Measurements from ENCODE around the gene KIRREL3.

GRCh38 chr11:126261706-126262741 is 6.7 kb downstream of the SRPRA start:
- RRBS = no CpG with 5 or more reads among the region's 9 CpGs

DNA sequence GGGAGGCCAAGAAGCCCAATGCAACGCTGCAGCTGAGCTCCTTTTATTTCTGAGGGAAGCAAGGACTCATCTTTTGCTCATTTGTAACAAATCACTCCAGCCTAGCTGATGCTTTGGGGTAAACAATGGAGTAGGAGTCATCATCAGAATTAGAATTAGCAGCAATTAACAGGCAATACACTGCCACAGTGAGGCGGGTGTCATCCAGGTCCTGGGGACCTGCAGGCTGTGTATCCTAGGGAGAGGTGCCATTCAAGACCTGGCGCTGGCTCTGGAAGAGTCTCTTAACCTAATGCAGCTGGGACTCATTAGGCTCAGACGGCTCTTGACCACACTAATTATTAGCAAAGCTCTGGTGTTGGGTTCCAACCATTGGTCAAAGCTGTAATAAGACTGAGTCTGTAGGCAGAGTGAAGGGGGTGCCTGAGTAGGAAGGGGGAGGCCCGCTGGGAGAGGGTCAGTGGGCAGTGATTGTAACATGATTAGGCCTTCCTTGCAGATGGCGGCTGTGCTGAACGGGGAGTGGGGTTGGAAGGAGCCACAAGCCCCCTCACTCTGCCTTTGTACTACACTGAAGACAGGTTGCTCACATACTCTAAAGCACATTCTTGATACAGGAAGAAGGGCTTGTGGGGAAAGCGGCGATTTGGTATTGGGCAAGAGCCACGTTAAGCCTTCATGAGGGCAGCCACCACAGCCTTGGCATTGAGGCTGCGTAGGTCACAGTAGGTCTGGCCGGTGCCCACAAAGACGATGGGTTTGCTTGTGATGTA is 5.3 kb downstream of the SRPRA start:
- RRBS = no CpG with 5 or more reads among the region's 13 CpGs

DNA sequence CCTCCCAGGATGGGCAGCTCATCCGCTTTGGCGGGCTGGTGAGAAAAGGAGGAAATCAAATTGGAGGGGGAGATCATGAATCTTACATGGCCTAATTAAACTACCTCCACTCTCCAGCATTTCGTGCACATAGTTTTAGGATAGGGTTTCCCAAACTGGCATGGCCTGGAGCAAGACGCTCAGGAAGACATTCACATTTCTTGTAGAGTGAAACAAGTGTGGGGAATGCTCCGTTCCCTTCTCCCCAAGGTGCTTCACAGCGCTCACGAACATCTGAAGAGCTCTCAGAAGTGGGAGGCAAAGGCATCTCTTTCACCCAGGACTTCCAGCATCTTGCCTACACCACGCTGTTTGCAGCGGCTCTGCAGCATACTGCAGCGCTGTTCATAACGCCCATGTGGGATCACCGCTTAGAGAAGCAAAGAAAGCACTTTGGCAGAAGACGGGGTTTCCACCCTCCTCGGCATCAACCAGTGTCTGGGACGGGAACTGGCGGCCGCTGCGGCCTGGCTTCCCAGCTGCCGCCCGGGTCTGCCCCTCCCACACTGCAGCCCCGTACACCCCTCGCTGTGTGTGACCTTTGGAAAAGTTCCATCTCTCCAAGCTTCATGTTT is 702 bp upstream of the TIRAP start:
- RRBS = no CpG with 5 or more reads among the region's 22 CpGs

DNA sequence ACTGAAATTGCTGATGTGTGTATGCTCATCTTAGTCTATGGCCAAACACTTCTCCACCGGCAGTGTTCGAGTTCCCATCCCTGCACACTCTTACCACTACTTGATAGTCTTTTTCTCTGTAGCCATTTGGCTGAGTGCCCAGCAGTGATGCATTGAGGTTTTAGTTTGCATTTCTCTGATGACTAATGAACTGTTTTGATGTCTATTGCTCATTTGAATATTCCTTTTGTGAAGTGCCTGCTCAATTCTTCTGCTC is 1.9 kb downstream of the TIRAP start:
- RRBS = no CpG with 5 or more reads among the region's 2 CpGs

DNA sequence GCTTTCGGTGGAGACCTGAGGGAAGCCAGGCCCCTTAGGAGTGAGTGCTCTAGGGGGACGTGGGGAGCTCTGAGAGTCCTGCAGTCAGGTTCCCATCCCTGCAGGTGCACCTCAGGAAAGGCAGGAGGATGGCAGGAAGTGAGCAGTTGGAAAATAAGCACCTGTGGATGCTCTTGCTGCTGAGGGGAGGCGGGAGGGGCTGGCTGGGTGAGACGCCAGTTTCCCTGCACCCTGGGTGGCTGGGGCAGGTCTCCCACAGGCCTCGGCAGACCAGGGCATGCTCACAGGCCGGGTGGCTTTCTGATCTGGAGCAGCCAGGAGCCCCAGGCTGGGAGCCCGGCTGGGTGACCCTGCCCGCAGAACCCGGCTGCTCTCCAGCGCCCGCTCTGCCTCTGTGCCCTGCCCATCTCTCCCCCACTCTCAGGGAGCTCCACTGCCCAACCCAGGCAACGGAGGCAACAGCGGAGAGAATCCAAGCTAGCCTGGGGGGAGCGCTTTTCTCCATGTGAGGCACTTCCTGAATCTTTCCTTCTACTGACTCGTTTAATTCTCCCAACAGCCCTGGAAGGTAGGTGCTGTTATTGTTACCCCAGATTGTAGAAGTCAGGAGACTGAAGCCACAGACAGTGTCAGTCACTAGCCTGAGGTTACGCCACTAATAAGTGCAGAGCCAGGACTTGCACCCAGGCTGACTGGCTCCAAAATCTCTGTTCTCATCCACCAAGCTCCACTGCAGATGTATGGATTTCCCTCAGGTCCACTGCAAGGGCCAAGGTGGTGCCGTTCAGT is 24.7 kb downstream of the DCPS start:
- RRBS = 96% methylated on average over 2 of the region's 17 CpGs

- RRBS = no CpG with 5 or more reads among the region's 5 CpGs
Measured at GRCh38 chr11:126355020-126355237, 557 bp upstream of the ST3GAL4 start.

- RRBS = no CpG with 5 or more reads among the region's 9 CpGs
Measured at GRCh38 chr11:126655568-126656404, 300.3 kb downstream of the ST3GAL4 start.

- RRBS = no CpG with 5 or more reads among the region's 5 CpGs
Measured at GRCh38 chr11:126917797-126918070, 82.8 kb downstream of the KIRREL3 start.

GRCh38 chr11:126922524-126923139 is 77.9 kb downstream of the KIRREL3 start:
- RRBS = no CpG with 5 or more reads among the region's 8 CpGs

GRCh38 chr11:127000336-127001331 is at the start of gene KIRREL3:
KIRREL3 (minus strand) TSS chr11:127000770.
- RRBS = under 1% methylated on average over 16 of the region's 45 CpGs

DNA sequence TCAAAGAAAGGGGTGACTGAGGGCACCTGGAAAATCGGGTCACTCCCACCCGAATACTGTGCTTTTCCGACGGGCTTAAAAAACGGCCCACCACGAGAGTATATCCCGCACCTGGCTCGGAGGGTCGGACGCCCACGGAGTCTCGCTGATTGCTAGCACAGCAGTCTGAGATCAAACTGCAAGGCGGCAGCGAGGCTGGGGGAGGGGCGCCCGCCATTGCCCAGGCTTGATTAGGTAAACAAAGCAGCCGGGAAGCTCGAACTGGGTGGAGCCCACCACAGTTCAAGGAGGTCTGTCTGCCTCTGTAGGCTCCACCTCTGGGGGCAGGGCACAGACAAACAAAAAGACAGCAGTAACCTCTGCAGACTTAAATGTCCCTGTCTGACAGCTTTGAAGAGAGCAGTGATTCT is 362.8 kb upstream of the KIRREL3 start:
- RRBS = no CpG with 5 or more reads among the region's 18 CpGs

GRCh38 chr11:128210441-128211035 is 376.8 kb downstream of the ETS1 start:
- RRBS = no CpG with 5 or more reads among the region's 1 CpG

GRCh38 chr11:128300644-128301336 is 286.6 kb downstream of the ETS1 start:
- RRBS = no CpG with 5 or more reads among the region's 3 CpGs

DNA sequence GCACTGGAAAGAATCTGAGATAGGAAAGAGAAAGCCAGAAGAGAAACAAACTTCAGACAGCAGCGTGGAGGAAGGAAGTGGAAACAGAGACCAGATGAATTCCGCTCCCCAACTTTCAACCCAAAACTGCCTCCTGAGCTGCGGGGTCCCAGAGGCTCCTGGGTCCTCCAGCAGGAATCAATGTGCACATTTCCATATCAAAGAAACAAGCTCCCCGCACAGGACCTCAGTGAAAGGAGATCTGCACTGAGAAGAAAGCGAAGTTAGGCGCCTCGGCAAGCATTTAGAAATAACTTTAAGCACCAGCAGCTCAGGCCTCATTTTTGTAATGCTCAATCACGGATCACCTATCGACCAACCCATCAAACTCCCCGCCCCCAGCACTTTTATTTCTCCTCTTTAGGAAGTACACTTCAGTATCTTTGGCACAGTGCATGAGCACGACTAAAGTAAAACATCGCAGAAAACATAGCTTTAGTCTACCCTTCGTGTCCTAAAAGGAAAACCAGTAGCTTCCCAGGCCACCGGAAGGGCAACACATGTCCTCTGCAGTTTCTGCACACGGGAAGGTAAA is 245.5 kb downstream of the ETS1 start:
- RRBS = no CpG with 5 or more reads among the region's 15 CpGs

DNA sequence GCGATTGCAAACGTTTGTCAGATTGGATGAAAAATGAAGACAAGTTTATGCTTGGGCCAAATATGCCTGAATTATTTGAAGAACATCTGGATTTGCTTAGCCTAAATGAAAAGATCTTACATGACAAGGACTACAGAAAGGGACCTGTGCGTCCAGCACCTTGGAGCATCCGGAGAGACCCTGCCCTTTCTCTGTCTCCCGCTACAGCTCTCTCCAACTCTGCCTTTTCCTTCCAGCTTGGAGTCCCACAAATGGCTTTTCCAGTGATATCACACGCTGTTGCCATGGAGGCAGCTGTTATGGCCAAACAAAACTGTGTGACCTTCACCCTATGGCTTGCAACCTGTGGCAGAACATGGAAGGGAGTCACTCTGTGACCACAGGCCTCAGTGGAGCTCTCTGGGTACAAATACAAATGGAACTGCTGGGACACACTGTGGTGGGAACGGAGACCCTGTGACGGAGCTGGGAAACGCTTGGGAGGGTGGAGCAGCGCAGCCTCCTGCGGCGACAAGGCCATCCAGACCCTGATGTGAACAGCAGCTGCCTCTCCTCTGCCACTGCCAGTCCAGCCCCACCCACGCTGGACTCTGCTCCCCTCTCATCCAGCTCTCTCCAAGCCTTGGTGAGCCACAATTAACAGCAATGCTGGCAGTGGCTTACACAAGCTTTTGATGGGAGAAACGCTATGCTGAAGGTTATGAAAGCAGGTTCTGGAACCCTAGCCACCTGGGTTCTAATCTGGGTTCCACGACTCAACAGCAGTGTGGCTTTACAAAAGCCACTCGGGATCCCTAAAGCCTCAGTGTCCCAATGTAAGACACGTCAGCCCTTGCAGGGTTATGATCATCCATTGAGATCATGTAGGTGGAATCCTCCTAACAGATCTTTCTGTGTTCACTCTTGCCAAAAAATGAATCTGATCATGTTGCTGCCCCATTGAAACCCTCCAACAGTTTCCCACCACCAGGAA is 162.4 kb downstream of the ETS1 start:
- RRBS = no CpG with 5 or more reads among the region's 17 CpGs

- RRBS = no CpG with 5 or more reads among the region's 2 CpGs
Measured at GRCh38 chr11:128509870-128510564, 77.3 kb downstream of the ETS1 start.

DNA sequence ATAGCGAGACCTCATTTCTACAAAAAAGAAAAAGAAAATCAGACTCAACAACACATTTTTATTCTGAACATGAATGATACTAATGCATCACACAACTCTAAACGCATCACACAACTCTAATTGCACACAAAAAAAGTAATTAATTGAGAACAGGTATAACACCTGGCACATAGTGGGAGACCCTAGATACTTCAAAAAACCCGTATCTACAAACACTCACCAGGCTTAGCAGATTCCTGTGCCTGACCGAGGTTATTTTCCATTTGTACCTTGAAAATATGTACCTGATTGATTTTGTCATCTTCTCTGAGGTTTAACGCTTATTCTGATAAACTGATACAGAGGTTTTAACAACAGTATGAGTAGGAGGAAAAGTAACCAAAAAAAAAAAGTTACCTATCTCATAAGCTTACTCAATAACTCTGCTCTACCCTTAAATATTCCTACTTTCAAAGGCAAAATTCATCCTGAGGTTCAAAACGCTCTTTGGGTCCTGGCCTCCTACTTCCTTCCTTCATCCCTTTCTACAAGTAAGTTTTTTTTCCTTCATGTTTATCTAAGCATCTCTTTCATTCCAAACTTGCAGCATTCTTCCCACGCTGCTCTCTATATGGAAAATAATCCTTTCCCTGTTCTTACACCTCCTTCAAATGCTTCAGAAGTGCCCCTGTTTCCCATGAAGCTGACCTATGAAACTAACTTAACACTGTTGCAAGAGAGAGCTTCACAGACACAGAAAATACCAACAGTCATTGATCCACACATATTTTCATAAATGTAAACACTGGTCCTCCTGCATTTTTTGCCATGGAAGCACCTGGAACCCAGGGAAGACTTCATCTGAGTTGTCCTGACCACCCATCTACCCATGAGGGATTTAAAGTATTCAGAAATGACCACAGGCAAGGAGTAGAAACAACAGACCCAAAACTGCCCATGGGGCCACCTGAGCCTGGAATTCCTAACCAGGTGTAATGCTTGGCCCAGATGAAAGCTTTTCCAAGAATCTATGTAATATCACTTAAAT is 73.2 kb downstream of the ETS1 start:
- RRBS = no CpG with 5 or more reads among the region's 7 CpGs

DNA sequence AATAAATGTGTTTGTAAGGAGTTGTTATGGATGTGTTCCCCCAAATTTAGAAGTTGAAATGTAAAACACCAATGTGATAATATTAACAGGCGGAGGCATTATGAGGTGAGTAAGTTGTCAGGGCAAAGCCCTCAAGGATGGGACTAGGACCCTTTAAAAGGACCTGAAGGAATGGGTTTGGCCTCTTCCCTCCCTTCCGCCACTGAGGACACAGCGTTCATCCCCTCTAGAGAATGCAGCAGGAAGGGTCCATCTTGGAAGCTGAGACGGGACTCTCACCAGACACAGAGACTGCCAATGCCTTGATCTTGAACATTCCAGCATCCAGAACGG is 22.3 kb downstream of the ETS1 start:
- RRBS = no CpG with 5 or more reads among the region's 5 CpGs

DNA sequence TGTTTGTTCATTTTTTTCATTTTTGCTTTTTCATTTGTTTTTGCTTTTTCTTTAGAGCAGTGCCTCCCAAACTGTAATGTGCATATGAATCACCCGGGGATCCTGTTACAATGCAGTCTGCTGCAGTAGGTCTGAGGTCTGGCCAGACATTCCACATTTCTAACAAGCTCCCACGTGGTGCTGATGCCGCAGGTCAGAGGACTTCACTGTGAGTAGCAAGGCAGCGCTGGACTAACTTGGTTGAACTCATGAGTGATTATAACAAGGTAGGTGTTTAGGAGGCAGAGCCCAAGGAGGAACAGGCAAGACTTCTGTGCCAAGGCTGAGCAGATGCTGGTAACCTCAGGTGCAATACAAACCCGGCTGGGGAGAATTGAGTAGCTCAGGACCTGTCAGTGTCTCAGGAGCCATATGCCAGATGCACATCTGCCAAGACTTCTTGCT is 4.4 kb downstream of the ETS1 start:
- RRBS = no CpG with 5 or more reads among the region's 5 CpGs

DNA sequence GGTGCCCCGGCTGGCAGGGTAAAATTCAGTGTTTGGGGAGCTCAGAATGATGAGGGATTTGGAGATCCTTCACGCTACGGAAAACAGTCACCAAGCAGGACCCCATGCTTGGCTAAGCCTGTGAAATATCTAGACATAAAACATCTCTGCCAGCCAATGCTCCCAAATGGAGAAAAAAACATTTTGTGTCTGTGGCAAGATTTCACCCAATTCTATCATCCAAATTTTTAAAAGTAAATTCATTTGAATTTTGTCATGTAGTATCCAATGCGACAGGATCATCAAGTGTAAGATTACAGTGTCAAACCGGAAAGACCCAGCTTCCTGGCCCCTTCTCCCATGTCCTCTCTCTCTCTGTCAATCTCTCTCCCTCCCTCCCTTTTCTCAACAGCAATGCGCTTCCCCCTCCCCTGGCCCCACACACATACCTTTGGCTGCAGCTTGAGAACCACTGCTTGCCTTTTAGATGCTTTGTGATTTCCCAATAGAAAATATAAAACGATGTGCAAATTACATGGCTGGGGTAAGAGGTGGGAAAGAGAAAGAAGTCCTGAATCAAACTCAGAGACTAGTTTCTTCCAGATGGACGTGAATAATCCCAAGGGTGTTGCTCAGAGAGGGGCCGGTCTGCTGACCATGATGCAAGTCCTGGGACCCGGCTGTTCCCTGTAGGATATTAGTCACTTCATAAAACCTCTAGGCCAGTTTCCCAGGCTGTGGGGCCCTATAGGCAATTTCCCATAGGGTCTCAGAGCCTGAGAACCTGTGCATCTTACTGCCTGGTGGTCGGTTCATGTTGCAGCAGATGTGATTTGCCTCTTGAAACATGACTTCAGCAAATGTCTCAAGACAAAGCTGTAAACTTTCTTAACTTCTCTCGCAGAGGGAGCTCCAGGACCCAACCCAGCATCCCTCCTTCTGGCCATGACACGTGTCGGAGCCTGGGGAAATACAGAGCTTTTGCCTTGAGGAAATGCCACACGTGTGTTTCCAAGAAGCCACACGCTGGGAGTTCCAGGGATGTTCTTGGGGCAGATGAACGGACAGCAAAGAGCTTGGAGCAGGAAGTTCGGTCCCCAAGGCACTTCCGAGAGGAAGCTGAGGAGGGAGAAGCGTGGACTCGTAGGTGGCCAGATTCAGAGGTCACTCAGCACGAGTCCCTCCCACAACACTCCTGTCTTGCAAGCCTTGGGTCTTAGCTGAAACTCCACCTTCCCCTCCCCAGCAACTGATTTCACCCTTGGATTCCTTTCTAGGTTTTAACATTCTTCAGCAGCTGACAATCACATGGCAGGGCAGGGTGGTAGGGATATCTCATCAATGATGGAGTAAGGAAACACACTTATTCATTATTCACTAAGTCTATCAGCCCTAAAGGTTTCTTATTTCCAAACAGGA is 34.4 kb upstream of the ETS1 start:
- RRBS = no CpG with 5 or more reads among the region's 22 CpGs

All from AG09319 (cell line).